SK-MEL-5 (cell line): ENCODE measurements around a stretch of chr15.

DNA sequence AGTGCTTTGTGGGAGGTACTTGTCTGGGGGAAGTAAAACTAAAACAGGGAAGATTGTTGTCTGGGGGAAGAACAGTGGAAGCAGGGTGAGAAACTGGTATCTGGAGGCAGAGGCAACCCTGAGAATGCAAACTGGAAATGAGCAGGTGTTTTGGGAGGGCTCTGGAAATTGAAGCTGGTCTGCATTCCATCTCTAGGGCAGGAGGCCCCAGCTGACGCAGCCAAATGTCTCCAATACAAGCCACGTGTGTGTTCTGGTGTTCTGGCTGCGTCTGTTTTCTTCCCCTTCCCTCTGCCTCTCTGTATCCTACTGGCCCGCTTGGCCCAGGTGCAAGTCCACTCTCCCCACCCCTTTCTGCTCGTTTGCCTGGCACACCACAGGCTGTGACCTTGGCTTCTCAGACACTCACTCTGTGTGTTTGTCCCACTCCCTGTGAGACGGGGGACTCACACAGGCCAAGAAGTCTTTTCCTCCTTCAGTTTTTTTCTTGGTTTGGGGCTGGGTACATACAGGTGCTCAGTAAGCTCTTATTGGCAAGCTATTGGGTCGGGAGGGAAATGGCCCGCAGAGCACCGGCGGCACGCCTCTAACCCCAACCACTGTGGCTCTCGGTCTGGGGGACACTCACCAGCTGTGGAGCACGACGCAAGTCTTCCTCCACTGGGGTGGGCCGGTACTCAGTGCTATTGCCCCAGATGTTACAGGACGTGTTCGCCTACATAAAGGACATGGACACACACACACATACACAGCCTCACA lies 33.0 kb downstream of the FEM1B start:
RAMPAGE:
- cytosol, long total RNA, result no peak
- long total RNA, result no peak
- nucleus, long total RNA, result no peak

RAMPAGE:
- cytosol, long total RNA, result no peak
- long total RNA, result no peak
- nucleus, long total RNA, result no peak
Observed at GRCh38 chr15:68407470-68407910, 24.5 kb downstream of the ITGA11 start.

RAMPAGE:
- cytosol, long total RNA, result no peak
- long total RNA, result no peak
- nucleus, long total RNA, result no peak
Observed at GRCh38 chr15:68484796-68485536, 53.0 kb upstream of the ITGA11 start.

GRCh38 chr15:68776311-68777371 lies 44.1 kb downstream of the ANP32A start:
RAMPAGE:
- cytosol, long total RNA, result no peak
- long total RNA, result no peak
- nucleus, long total RNA, result no peak

GRCh38 chr15:68782690-68783415 lies 37.8 kb downstream of the ANP32A start:
RAMPAGE:
- cytosol, long total RNA, result no peak
- long total RNA, result no peak
- nucleus, long total RNA, result no peak

DNA sequence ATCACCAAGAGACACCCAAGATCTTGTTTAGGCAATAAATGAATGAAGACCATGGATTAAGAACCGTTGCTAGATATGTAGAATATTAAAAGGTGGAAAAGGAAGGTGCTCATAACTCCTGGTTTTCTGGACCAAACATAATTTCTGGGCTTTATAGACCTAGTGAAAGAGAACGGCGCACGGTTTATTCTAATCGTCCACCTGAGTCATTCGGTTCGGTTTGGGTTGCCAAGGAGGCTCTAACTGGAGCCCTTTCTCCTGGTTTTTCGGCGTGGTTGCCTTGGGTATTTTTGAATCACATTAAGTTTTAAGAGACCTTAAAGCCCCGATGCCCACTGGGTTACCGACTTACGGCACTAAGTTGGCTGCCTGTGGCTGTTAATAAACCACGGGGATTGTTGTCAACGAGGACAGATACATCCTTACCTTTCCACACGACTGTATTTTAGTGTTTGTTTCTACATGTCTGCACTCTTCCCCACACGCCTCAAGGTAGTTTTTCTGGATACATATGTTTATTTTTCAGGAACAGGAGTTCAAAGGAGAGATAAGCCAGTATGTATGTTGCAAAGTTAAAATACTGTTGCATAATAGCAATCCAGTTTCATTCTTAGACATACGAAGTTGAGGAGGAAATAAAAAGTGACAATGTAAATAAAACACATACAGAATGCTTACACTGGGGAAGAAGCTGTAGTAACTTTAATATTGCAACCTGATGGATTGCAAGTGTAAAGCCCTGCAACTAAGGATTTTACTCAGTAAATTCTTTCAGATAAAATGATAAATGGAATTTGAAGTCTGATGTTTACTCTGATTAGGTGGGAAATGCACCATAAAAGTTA lies 1.2 kb upstream of the ANP32A start:
RAMPAGE:
- cytosol, long total RNA, result no peak
- long total RNA, result no peak
- nucleus, long total RNA, result no peak

DNA sequence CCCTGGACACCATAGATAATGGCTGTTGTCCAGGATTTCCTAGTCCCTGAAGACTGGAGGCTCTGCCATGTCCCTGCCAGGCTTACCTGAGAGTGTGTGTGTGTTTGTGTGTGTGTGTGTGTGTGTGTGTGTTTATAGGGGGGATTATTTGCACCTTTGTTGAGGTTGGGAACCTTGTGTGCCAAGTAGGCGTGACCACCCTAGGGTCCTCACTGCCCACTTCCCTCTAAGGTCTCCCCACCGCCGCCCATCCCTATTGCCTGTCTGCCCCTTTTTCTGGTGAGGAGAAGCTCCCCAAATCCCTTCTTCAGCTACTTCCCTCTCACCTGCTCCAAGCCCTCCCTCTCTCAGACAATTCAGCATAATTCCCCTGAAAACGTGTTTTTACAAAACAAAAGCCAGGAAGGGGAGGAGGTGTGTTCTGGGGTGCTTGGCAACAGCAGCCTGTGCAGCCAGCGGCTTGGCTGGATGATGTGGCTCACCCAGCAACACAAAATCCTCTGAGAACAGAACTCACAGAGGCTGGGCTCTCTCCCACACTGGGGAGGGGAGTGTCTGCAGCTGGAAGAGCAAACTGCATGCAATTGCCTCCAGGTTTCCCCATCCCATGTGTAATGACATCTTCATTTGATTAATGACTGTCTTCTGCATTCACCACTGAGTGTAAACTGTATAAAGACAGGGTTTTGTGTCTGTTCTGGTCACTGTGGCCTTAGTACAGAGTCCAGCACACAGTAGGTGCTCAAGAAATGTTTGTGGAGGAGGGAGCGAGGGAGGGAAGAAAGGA lies 70.3 kb upstream of the GLCE start:
RAMPAGE:
- cytosol, long total RNA, result no peak
- long total RNA, result no peak
- nucleus, long total RNA, result no peak

RAMPAGE:
- cytosol, long total RNA, result no peak
- long total RNA, result no peak
- nucleus, long total RNA, result no peak
Observed at GRCh38 chr15:69154630-69155256, 5.7 kb upstream of the GLCE start.

RAMPAGE:
- cytosol, long total RNA, result no peak
- long total RNA, result no peak
- nucleus, long total RNA, result no peak
Observed at GRCh38 chr15:69290698-69291250, 7.9 kb upstream of the PAQR5 start.

DNA sequence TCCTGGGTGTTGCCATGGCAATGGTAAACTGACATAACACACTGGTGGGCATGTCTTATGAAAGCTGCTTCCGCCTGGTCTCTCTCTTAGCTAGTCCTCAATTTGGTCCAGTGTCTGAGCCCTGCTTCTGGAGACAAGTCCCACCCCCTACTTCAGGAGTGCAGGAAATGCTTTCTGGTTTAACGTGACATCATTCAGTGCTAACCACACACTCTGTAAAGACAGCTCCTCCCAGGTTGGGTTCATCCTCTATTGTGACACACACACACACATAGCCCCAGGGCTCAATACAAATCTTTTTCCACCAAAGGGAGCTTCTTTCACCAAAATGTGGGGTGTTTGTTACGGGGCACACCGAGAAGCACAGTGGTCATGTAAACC lies 74.5 kb downstream of the TLE3 start:
RAMPAGE:
- cytosol, long total RNA, result no peak
- long total RNA, result no peak
- nucleus, long total RNA, result no peak

DNA sequence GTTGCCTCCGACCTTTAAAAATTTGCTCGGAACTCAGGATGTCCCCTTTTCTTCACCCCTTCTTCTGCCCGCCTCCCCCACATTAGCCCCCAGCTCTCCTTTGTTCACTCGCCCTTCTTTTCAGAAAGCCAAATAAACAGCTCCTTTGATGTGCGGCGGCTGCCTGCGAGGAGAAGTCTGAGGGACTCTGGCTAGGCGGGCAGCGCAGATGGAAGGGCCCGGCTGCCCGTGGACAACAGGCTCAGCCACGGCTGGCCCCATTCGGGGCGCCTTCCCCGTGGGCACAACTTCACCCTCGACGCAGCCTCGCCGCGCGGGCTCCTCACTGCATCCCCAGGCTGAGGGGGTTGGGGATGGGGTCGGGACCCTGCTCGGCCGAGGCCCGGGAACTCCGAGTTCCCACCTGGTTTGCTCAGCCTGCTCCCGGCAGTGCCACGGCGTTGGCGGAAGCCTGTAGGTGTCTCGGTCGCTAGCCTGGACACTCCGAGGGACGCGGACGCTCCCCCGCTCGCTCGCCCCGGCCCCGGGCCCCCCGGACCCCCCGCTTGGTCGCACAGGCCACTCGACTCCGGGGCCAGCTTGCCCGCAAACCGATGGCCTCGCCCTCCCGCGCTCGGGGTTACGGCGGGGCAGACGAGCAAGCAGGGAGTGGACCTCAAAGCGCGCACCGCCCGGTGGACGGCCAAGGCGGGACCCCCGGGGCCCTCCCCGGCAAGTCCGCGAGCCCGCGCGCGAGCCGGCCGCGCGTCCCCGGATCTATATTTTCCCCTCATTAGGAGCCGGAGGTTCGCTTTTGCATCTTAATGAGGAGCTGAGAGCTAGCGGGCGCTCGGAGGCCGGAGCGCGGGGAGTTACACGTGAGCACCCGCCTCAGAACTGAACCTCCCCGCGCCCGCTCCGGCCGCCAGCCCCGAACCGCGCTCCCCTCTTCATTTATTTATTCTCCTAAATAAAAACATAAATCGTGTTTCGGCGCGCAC lies 1.1 kb upstream of the TLE3 start:
RAMPAGE:
- cytosol, long total RNA, result no peak
- long total RNA, result no peak
- nucleus, long total RNA, result no peak

DNA sequence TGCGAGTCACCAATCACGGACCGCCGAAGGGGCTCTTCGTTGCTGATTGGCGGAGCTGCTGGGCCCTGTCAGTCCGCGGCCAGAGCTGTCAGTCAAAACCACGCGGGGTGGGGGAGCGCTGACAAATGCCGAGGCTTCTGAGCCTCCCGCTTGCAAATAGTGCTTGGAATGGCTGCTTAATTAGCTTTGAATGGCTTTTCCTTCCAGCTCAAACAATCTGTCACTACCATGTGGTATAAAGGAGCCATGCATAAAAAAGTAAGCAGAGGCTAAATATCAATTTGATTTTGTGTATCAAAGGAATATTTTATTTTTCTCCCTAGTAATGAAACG lies 1.9 kb upstream of the TLE3 start:
RAMPAGE:
- cytosol, long total RNA, result no peak
- long total RNA, result no peak
- nucleus, long total RNA, result no peak

DNA sequence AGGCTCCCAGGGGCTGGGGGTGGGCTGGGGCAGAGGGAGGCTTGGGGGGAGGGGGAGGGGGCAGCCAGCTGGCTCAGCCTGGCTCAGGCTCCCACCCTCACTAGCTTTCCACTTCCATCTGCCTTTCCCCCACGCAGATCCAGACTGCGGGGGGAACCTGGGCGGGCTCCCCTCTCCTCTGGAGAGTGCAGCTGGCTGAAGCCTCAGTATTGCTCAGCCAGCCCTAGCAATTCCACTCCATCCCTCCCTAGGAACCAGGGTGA lies 13.9 kb upstream of the TLE3 start:
RAMPAGE:
- cytosol, long total RNA, result no peak
- long total RNA, result no peak
- nucleus, long total RNA, result no peak

DNA sequence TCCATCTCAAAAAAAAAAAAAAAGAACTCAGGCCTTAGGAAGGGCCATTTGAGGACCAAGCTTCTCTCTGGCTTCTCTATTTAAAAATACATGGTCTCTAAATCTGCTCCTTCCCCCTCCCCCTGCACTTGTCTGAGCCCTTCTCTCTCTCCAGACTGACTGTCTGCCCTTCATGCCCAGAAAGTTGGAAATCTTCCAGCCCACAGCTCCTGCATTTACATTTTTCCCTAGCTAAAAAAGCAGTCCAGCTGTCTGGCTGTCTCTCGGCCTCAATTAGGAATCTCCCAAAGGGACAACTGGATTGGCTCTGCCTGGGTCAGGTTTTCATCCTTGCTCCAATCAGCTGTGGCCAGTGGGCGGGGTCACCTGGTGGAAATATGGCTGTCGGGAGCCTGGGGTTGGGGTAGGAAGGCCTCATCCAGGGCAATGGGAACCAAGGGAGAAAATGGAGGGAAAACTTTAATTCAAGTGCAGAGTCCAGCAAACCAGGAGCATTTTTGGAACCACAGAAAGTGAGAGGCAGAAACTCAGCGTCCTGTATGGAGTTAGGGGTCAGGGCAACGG lies 50.8 kb upstream of the TLE3 start:
RAMPAGE:
- cytosol, long total RNA, result no peak
- long total RNA, result no peak
- nucleus, long total RNA, result no peak

RAMPAGE:
- cytosol, long total RNA, result no peak
- long total RNA, result no peak
- nucleus, long total RNA, result no peak
Observed at GRCh38 chr15:70266406-70266649, 168.6 kb upstream of the TLE3 start.

DNA sequence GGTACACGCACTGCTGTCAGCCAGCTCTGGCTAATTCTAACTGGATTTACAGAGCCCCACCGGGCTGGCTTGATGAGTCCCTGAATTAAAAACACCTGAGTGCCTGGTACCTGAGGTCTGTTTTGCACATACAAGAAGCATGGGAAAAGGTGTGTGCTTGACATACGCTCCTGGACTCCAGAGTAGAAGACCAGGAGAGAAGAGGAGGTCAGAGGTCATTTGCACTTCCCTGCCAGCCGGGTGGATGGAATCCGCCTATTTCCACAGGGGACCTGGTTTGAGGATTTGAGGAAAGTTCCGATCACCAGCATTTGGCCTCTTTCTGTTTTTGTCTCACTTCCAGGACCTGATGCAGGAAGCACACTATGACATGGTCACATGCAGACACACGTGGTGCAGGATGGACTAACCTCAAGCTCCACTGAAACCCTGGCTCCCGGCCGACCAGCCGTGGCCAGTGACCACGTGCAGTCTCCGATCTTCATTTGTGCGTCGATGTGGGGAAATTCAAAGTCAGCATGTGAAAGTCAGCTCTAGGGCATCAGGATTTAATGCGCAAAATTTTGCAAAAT lies 303.5 kb downstream of the UACA start:
RAMPAGE:
- cytosol, long total RNA, result no peak
- long total RNA, result no peak
- nucleus, long total RNA, result no peak

RAMPAGE:
- cytosol, long total RNA, result no peak
- long total RNA, result no peak
- nucleus, long total RNA, result no peak
Observed at GRCh38 chr15:70509096-70509821, 254.1 kb downstream of the UACA start.

DNA sequence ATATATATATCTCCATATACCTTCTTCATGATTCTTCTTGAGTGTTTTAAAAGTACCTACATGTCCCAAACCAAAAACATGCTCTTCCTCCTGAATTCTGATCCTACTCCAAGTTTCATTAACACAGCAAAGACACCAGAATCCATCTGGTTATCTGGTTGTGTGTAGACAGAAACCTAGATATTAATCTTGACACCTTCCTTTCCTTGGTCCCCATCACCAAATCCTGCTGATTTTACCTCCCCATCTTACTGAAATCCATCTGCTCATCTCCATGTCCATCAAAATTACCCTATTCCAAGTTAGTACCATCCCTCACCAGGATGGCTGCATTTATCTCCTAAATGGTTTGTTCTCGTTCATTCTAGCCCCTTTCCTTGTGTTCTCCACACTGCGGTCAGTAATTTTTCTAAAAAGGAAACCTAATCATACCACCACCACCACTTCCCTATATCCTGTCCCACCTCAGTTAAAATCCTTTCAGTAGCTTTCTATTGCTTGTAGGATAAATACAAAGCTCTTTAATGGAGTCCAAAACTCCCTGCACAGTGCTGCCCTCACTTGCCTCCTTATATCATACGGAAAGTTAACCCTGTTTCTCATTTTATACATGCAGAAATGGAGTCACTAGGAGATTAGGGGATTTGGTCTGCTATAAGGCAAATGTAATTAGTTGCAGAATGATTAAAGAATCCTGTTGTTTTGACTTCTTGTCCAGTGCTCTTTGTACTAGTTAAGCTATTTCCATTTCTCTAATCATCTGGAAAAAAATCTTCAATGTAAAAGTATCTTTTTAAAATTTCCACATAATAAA lies 51.1 kb downstream of the UACA start:
RAMPAGE:
- cytosol, long total RNA, result no peak
- long total RNA, result no peak
- nucleus, long total RNA, result no peak

GRCh38 chr15:70715870-70716534 lies 47.4 kb downstream of the UACA start:
RAMPAGE:
- cytosol, long total RNA, result no peak
- long total RNA, result no peak
- nucleus, long total RNA, result no peak

DNA sequence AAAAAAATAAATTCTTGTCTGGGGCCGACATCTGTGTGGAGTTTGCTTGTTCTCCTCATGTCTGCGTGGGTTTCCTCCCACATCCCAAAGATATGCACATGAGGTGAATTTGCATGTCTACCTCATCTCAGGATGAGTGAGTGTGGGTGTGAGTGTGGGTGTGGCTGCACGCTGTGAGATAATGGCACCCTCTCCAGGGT lies 25.8 kb upstream of the UACA start:
RAMPAGE:
- cytosol, long total RNA, result no peak
- long total RNA, result no peak
- nucleus, long total RNA, result no peak